Mucosa of descending colon (tissue), 1 donor: Measurements from ENCODE around the genes THBS2, WDR27 and DLL1.

DNA sequence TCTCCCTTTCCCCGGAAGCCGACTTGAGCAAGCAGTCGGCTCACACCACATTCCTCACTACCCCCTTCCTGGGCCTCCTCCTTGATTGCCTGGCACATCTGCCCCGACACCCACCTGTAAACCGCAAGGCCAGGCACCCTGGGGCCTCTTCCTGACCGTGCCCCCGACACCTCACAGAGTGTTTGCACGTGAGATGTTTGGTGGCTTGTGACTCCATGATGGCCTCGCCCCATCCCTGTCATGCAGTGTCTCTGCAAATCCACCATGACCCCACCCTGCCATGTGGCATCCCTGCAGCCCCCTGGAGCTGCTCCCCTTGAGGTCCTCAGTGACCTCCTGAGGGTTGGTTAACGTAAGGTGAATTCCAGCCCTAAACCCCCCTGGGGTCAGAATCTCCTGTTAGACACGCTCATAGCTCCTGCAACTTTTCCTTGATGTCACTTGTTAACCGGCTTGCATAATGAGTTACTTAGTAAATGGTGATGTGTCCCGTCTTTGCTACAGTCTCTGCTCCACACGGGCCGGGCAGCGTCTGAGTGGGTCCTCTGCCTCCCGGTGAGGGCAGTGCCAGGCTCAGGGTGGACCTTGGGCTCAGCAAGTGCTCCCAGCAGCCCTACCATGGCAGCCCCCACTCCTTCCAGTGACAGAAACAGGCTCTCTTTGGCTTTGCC lies 116.0 kb upstream of the FRMD1 start:
- PRO-cap = no peak

DNA sequence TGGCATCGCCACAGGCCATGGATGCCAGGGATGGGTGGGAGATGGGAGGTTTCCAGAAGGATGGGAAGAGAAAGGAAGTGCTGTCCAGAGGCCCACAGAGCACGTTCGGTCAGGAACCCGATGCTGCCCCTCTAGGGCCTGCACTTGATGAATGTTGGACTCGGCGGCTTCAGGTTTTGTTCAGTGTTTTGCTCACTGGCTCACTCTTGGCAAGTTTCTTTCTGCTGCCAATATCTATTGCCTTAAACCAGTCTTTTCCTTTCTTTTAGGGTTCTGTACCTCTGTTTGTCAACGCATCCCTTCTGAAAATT lies 97.7 kb downstream of the DACT2 start:
- PRO-cap = no peak

- PRO-cap = bidirectional peak, plus-strand start at chr6:168274643, minus-strand start at chr6:168274539
These were observed 45.5 kb downstream of the DACT2 start for GRCh38 chr6:168273730-168274825.

- PRO-cap = no peak
These were observed 83.8 kb downstream of the SMOC2 start for GRCh38 chr6:168524649-168525283.

GRCh38 chr6:168537396-168537717 lies 96.4 kb downstream of the SMOC2 start:
- PRO-cap = no peak

DNA sequence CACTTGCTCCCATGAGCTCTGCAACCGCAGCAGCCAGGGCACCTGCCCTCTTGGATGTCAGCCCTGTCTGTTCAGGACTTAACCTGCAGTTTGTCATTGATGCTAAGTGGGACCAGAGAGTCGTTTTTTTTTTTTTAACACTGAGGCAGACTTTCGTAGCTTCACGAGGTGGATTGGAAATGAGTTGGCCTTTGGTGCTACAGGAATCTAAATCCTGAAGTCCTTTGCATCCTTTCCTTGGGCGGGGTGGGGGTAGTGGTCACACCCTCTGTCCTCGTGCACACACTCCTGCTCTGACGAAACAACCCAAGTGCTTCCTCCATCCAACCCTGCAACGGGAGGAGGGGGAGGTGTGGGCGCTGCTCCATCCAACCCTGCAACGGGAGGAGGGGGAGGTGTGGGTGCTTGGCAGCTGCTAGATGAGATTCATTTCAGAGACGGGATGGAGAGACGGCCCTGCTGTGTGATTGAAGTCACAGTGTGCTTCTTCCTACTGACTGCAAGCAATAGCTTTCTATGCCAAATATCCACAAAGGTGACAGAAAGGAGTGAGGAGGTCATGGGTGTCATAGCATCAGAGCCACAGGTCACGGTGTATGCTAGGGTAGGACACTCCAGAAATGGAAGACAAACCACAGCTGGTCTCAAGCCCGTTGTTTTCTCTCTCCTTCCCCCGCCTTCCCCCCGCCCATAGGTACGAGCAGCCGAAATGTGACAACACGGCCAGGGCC lies 166.6 kb downstream of the SMOC2 start:
- PRO-cap = no peak

- PRO-cap = no peak
These were observed 226.1 kb downstream of the SMOC2 start for GRCh38 chr6:168666903-168667752.

DNA sequence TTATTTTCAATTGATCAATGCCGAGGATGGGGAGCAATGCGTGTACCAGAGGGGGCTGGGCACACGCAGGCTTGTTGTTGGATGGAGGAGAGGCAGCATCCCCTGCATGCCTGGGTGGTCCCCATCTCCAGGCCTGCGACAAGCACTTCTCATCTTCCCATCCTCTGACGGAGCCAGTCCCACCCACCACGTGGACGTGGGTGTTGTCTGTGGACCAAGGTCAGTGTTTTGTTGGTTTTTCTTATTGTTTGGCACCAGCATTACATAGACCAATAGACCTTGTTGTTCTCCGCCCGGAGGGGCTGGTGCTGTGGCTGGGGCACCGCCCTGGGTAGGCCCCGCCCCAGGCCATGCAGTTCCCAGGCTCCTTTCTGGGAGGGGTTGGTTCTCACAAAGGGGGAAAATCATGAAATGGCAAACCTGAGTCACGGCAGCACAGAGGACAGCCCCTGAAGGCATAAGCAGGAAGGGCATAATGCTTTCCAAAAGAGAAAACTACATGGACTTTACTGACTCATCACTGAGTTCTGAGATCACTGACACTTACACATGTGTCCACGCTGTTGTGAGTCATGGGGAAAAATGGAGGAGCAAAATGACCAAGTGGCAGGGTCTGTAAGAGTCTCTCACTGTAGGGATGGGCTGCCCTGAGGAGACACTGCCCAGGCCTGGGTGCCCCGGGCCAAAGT lies 90.8 kb downstream of the THBS2 start:
- PRO-cap = no peak

DNA sequence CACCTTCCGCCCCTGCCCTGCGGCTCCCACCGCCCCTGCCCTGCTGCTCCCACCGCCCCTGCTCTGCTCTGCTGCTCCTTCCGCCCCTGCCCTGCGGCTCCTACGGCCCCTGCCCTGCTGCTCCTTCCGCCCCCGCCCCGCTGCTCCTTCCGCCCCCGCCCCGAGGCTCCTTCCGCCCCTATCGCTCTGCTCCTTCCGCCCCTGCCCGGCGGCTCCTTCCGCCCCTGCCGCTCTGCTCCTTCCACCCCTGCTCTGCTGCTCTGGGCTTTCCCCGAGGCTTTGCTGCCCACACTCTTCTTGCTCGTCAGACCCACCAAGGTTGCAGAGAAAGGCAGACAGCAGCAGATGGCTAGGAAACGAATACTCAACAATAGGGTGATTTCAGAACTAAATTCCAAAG lies 78.7 kb downstream of the THBS2 start:
- PRO-cap = no peak

GRCh38 chr6:169253638-169254316 lies at the start of gene THBS2:
Gene THBS2, minus strand, starts transcription at chr6:169253846.
- PRO-cap = unidirectional peak, minus-strand start at chr6:169253846; unidirectional peak, minus-strand start at chr6:169254065

- PRO-cap = no peak
These were observed 197.2 kb upstream of the THBS2 start for GRCh38 chr6:169450619-169451436.

GRCh38 chr6:169701856-169702093 lies at the start of gene WDR27:
Gene WDR27, minus strand, starts transcription at chr6:169702029.
- PRO-cap = bidirectional peak, plus-strand start at chr6:169702138, minus-strand start at chr6:169702055

DNA sequence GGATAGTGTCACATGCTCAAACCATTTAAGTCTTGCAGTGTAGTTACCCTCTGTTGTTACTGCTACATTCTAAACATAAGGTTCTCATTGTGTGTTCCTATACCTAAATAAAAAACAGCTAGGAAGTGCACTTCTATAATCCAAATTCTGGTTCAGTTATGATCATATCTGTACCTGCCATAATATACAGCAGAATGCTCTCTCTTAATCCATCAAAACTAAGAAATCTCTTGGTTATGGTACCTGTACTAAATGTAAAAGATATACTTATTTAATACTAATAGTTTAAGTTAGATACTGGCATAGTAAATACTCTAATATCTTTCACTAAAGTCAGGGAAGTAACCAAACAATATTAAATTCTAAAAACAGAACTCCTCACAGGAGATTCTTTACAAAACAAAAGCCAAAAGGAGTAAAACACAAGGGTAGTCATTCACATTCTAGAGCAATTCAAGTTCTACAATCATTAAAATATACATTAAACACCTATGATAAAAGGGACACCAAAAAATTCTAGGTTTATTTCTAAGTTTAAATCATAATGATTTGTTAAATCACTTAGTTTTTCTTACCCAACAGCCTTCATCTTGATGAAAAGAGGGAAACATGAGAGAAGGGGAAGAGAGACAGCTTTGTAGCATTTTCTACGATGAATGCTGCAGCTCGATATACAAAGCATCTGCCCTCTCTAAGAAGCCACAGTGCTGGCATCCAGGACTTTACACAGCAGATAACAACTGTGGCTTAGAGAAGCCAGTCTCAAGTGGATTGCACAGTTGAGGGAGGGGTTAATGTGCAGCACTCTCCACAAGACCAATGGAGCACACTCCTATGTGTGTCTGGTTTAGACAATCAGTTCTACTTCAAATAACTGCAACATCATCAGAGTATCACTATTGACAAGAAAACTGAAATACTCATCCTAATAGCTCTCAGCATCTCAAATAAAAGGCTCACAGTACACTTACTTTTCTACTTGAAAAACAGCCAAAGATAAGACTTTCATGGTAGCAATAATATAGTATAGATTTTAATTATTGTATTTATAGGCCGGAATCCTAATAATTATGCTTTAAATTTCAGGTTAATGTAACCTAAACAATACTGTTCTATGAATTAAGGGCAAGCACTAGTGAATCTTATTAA lies 5.7 kb downstream of the C6orf120 start:
- PRO-cap = no peak

GRCh38 chr6:169722457-169722800 lies 1.9 kb downstream of the PHF10 start:
- PRO-cap = no peak

DNA sequence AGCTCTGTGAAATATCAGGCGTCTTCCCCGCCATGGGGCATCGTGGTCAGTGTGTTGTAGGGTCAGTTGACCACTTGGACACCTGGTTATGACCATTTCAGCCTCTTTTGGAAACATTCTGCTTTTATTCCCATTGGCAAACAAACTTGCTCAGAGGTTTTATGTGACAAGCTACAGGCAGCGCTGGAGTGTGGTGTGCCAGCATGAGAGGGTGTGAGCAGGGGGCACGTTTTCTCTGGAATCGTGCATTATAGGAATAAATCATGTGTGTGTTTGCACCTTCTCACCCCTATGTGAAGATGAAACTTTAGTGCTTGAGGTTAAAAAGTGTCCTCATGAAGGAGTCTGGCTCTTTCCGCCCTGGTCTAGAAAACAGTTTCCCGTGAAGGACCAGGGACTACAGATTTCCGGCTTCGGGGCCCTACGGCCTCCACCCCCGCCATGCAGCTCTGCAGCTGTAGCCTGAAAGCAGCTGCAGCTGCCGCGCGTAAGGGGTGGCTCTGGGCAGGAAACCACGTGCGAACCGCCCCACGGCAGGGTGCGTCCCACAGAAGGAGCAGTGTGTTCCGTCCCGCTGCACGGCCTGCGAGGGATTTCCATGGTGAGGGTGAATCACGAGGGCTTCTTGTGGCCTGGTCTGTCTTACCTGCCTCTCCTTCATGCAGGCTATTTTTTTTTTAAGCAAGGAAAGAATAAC lies 116.9 kb downstream of the ERMARD start:
- PRO-cap = no peak

- PRO-cap = no peak
These were observed 247.5 kb downstream of the DLL1 start for GRCh38 chr6:170043248-170043872.

- PRO-cap = no peak
These were observed 130.9 kb downstream of the DLL1 start for GRCh38 chr6:170159632-170160771.

DNA sequence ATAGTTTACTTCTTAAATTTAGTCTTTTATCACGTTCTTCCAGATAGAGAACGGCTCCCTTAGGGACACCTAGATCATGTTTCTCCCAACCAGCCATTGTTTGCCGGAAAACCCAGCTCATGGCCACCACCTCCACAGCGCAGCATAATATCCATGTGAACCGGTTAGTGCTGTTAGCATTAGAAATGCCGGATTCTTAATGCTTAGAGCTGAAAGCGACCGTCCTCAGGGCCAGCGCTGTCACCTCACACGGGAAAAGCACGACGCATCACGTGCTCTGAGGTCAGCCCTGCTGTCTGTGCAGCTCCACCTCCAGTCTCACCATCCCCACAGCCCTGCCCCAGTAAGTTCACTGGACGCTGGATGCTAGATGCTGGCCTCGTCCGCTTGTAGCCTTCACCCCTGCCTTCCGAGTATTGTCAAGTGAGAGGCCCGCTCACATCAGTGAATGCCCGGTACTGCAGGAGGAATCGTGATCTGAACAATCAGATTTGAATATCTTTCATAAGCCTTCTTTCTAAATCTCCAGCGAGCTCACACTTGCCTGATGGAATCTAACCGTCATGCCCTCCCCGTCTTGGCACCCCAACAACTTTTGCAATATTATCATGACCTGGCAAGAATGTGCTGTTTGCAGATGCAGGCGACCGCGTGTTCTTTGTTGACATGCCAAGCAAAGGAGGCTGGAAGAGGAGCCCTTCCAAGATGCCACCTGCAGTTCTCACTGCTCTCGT lies 65.0 kb downstream of the DLL1 start:
- PRO-cap = no peak

GRCh38 chr6:170290246-170291136 lies at the start of gene DLL1:
Gene DLL1, minus strand, starts transcription at chr6:170291078.
- PRO-cap = bidirectional peak, plus-strand start at chr6:170290888, minus-strand start at chr6:170290928

DNA sequence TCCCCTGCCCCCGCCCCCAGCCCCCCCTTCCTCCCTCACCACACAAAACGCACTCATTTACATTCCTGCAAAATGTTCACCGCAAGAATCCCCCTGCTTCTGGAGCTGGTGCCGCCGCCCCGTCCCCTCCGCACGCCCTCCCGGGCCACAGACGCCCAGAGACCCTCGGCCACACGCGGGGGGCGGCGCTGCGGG lies 156 bp upstream of the DLL1 start:
- PRO-cap = no peak